Endothelial cell (in vitro differentiated cells): ENCODE measurements around the genes SCAMP5 and IMP3.

DNA sequence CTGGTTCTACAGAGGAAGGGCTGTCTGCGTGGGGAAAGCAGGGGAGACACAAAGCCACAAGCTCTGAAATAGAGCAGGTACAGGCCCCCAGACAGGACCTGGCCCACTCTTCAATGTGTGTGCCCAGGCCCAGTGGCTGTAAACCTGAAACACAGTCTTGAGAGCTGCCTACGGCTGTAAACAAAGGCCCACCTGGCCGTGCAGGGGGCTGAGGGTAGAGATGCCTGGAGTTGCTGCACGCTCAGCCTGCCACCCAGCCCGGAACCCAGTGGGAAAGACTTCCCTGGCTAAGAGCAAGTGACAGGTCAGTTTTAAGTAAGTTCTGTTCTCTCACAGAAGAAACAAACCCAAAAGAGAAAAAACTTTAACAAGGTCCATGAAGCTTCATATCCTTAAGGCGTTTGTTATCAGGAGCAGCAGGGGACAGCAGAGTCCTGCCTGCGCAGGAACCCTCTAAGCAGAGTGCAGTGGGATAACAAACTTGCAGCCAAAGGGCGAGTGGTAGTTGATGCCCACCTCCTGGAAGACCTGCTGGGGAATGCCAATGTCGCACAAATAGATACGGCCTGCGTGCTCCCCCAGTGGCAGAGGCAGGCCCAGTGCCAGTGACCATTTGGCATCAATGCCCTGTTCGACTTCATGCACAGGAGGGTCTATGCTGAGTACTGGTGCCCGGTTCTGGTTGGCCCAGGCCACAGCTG lies 16.7 kb downstream of the CLK3 start:
- PRO-cap, result no peak

DNA sequence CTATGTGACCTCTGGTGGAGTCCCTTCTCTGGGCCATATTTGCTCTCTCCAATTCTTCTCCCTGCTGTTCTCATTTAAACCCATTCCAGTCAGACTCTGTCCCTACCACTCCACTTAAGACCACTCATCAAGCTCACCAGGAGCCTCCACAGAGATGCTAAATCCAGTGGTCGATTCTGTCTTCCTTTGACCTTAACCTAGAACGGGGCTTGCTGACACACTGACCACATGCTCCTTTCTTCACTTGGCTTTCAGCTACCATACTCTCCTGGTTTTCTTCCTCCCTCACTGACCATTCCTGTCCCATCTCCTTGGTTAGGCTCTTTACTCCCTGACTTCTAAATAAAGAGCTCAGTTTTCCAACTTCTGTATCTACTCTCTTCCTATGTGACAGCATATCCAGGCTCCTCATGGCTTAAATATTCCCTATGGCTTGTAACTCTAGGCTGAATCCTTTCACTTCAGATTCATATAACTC lies 18.4 kb downstream of the CLK3 start:
- PRO-cap, result unidirectional peak, minus-strand start at position 72 of the sequence

GRCh38 chr15:74785268-74786098 lies 3.6 kb downstream of the CSK start:
- PRO-cap, result no peak

GRCh38 chr15:74994997-74995761 lies at the start of gene SCAMP5:
Gene SCAMP5 (plus strand): TSS chr15:74995563.
- PRO-cap, result unidirectional peak, plus-strand start at chr15:74995598

- PRO-cap, result no peak
These were observed 11.9 kb downstream of the SCAMP5 start for GRCh38 chr15:75007385-75007612.

GRCh38 chr15:75031927-75032637 lies 8.7 kb downstream of the PPCDC start:
- PRO-cap, result unidirectional peak, plus-strand start at chr15:75032188

- PRO-cap, result no peak
These were observed 40.5 kb downstream of the PPCDC start for GRCh38 chr15:75063715-75064367.

DNA sequence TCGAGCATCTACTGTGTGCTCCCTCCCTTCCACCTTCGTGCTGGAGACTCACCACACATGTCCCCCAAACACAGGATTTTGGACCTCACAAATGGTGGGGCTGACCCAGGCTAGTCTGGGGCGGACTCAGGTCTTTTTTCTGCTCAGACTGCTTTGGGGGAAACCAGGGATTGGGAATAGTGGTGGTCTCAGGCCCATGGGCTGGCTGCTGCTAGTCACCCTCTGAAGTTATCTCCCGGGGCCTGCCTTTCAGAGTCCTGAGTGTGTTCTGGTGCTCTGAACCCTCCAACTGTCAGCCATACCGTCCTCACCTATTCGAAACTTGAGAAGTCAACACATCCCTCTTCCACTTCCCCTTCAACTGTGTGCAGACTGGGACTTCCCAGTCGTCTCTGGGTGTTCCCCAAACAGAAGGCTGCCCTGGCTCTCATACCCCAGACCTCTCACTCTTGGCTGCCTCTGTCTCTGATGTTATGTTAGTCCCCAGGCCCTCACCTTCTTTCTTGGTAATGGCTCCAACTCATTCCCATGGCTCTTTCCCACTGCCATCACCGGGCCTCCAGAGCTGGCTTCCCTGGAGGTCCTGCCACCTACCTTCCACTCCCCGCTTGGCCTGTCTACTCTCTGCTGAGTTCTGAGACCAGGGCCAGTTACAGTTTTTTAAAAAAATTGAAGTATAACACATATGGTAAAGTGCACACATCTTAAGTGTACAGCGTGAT lies 46.1 kb downstream of the PPCDC start:
- PRO-cap, result no peak

DNA sequence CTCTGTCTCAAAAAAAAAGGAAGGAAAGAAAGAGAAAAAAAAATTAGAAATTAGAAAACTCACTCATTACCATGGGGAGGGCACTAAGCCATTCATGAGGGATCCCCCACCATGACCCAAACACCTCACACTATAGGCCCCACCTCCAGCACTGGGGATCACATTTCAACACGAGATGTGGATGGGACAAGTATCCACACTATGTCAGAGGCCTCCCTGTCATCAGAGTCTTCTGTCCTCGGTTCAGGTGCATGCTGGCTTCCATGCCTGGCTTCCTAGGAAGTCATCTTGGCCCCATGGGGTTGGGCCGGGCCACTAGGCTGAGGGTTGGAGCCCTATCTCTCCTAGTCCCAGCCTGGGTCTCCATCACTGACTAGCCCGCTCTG lies 16.9 kb downstream of the C15orf39 start:
- PRO-cap, result no peak

GRCh38 chr15:75348086-75349309 lies 1.7 kb downstream of the NEIL1 start:
- PRO-cap, result bidirectional peak, plus-strand start at chr15:75348255, minus-strand start at chr15:75348201; bidirectional peak, plus-strand start at chr15:75348419, minus-strand start at chr15:75348318

DNA sequence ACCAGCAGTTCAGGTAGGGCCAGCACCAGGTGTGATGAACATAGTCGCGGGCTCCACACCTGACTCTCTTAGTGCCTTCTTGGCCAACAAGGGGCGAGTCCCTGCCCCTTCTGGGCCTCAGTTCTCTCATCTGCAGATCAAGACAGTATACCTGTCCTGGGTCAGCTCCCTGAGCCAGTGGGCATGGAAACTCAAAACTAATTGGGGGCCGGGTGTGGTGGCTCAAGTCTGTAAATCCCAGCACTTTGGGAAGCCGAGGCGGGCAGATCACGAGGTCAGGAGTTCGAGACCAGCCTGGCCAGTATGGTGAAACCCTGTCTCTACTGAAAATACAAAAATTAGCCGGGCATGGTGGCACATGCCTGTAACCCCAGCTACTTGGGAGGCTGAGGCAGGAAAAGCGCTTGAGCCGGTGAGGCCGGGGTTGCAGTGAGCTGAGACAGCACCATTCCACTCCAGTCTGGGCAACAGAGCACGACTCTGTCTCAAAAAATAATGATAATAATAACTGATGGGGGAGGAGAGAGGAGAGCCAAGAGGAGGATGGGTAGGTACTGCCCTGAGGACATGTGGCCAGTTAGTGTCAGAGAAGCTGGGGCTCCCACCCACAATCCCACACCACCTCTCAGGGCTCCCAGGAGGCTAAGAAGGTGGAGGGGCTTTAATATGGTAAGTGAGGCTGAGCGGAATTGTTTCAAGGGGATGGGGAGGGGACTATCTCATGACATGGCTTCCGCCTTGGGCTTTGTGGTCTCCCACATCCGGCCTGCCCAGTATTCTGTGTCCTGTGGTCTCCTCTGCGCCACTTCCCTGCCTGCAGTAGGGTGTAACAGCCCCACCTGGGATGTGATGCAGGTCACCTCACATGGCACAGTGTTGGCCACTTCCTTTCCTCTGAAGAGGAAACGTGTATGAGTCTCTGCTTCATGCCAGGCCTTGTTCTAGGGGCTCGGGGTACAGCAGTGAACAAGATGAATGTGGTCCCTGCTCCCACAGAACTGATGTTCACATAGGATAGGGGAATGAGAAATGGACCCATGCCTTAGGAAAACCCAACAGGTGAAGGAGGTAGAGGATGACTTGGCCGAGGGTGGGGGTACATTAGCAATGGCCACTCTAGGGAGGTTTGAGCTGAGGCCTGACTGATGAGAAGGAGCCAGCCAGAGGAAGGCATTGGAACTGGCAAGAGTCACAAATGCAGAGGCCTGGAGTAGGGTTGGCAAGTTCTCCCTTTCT lies 2.9 kb downstream of the NEIL1 start:
- PRO-cap, result bidirectional peak, plus-strand start at position 510 of the sequence, minus-strand start at position 466 of the sequence

GRCh38 chr15:75639432-75640330 lies at the start of gene IMP3:
Gene IMP3 (minus strand): TSS chr15:75640224.
- PRO-cap, result bidirectional peak, plus-strand start at chr15:75639777, minus-strand start at chr15:75639694; unidirectional peak, minus-strand start at chr15:75639960; unidirectional peak, minus-strand start at chr15:75640035; bidirectional peak, plus-strand start at chr15:75640390, minus-strand start at chr15:75640224

DNA sequence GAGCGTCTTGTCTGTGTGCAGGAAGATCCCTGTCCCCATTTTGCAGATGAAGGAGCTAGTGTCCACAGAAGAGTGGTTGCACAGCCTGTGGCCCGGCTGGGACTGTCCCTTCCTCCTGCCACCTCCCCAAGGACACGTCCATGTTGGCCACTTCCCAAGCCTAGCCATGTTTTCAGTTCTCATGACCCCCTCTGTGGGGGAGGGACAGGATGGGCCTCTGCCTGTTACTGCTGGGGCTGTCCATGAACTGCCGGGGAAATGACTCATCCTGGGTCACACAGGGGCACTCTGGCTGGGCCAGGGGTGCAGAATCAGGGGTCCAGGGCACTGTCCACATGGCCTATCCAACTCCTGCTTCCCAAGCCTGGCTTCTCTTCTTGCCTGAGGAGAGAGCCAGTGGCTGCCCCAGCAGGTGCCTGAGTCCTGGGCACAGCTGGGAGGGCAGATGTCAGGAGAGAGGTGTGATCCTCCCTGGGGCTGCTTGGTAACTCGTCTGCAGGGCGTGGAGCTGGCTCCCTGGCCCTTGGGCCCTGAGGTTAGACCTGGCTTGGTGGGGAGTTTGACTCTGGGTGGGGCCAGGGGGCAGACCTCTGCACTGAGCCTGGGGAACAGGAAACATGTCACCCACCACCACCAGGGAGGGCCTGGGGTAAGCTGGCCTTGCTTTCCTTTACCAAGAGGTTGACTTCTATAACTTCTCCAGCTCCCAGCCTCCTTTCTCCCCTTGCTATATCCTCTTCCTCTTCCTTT lies 3.7 kb downstream of the SNX33 start:
- PRO-cap, result no peak

DNA sequence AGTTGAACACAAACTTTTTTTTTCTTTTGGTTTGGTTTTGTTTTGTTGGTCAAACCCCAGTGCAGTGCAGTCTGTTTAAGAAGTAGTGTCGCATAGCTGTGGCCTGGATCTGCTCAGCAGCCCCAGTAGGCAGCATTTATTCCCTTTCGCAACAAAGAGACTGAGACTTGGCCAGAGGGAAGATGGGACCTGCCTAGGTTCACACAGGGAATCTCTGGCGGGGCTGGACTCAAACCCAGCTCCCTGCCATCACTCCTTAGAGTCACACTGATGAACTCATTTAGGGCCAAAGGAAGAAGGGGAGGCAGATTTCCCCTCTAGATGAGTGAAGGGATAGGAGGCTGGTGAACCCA lies 13.8 kb downstream of the SNX33 start:
- PRO-cap, result no peak

- PRO-cap, result no peak
These were observed 30.0 kb downstream of the SNX33 start for GRCh38 chr15:75677628-75678257.

DNA sequence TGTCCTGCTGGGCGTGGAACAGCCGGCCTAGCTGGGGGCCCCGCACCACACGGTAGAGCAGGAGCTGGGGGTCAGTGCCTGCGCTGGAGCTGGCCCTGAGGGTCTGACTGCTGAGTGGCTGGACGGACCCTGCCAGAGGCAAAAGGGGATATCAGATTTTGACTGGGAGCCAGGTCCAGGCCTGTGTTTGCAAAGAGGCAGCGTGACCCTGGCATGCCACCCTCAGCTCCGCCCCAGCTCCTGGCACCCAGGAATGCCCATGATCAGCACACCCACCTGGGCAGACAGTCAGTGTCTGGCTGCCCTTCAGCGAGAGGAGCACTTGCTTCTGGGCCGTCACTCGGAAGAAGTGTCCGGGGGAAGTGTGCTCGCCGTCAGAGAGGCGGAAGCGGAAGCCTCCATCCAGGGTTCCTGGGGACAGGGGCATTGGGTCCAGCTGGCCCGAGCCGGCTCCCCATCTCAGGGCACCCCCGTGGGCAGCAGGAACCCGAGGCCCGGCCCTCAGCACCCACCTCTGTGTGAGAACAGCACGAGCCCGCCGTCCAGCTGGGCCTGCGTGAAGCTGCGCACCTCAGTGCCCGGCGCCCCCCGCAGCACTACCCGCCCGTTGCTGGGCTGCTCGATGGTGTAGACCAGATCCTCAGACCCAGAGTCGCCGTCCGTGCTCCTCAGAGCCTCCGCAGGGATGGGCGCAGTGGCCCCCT lies 30.2 kb downstream of the CSPG4 start:
- PRO-cap, result no peak

- PRO-cap, result no peak
These were observed 35.1 kb downstream of the FBXO22 start for GRCh38 chr15:75938636-75939305.

GRCh38 chr15:76108052-76108525 lies 48.3 kb downstream of the TMEM266 start:
- PRO-cap, result no peak

DNA sequence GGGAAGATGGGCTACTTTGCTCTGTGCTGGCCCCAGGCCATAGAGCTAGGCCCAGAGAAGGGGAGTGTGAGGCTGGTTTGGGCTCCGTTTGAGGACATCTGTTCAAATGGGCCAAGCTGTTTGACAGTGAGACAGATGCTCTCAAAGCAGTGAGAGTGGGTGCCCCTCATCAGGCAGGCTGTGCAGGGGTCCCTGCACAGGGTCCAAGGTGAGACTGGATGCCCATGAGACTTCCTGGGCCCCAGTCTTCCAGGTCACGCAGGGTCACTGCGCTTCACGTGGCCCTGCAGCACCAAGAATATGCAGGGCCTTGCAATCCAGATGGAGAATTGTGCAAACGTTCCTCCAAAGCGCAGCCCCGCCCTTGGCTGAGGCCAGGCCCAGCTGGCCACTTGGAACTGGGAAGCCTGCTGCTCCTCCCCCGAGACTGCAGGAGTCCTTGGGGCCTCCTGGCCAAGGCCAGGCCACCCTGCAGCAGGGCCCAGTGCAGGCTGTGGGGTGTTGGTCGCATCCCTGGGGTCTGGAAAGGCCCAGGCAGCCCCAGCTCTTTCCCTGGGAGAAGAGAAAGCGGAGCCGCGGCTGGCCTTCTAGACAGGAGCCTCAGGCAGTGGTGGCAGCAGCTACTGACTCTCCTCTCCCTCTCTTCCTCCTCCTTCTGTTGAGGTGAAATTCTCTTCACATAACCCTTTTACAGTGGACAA lies 103.6 kb downstream of the TMEM266 start:
- PRO-cap, result no peak

- PRO-cap, result no peak
These were observed 118.6 kb downstream of the TMEM266 start for GRCh38 chr15:76178280-76178806.